A172 (cell line): ENCODE measurements around a stretch of chr3.

GRCh38 chr3:16916726-16917335 lies 32.1 kb downstream of the PLCL2 start:
- RAMPAGE, long total RNA = no peak

DNA sequence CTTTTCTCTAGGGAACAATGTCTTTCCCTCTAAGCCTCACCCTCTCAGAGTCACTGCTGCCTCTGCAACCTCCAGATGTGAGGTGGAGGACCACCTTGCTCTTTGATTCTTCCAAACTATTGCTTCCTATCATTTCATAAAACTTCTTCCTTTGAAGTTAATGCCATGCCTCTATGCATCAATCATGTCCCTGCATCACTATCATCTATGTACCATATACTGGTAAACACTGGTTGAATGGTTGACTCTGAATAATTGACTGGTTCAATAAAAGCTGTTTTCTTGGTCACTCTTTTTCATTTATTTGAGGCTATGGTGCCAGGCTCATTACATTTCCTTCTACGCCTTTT lies 418.4 kb downstream of the PLCL2 start:
- RAMPAGE, long total RNA = no peak

GRCh38 chr3:17501485-17502755 lies 240.5 kb downstream of the TBC1D5 start:
- RAMPAGE, long total RNA = no peak

- RAMPAGE, long total RNA = no peak
Measured at GRCh38 chr3:17693231-17693872, 49.1 kb downstream of the TBC1D5 start.

DNA sequence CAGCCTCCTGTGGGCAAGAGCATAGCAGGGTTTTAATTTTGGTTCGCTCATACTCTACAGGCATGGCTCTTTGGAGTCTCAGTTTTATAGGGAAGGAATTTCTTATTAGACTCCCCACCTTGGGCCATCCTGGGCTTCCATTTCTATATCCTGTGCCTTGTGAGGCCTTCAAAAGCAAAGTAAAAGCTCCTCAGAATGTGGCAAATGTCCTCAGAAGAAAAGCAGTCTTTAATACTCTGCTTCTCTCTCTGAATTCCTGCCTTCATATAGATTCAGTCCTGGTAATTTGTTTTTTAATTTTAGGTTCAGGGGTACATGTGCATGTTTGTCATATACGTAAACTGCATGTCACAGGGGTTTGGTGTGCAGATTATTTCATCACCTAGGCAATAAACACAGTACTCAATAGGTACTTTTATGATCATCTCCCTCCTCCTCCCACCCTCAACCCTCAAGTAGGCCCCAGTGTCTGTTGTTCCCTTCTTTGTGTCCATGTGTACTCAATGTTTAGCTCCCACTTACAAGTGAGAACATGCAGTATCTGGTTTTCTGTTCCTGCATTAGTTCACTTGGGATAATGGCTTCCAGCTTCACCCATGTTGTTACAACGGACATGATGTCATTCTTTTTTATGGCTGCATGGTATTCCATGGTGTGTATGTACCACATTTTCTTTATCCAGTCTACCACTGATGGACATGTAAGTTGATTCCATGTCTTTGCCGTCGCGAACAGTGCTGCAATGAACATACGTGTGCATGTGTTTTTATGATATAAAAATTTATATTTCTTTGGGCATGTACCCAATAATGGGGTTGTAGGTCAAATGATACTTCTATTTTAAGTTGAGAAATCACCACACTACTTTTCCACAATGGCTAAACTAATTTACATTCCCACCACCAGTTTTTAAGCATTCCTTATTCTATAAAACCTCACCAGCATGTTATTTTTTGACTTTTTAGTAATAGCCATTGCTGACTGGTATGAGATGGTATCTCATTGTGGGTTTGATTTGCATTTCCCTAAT lies 16.7 kb downstream of the TBC1D5 start:
- RAMPAGE, long total RNA = no peak

DNA sequence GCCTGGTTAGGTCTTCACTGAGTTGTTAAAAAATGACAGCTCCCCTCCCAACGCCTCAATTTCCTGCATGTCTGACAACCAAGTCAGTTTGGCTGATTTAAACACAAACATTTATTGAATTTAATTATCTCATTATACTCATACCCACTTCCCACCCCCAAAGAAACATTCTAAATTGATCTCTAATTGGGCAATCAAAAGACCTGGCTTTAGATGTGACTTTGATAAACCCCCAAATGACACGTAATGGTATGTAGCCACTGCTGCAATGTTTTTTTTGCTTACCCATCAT lies 28.3 kb downstream of the SATB1 start:
- RAMPAGE, long total RNA = no peak

- RAMPAGE, long total RNA = no peak
Measured at GRCh38 chr3:19103520-19103983, 44.8 kb upstream of the KCNH8 start.

- RAMPAGE, long total RNA = no peak
Measured at GRCh38 chr3:19702420-19703105, 231.5 kb downstream of the EFHB start.

- RAMPAGE, long total RNA = no peak
Measured at GRCh38 chr3:19948725-19949411, 2.0 kb downstream of the RAB5A start.

GRCh38 chr3:20043097-20044033 lies 3.1 kb downstream of the KAT2B start:
- RAMPAGE, long total RNA = no peak

GRCh38 chr3:20236377-20236959 lies 50.5 kb upstream of the SGO1 start:
- RAMPAGE, long total RNA = no peak

DNA sequence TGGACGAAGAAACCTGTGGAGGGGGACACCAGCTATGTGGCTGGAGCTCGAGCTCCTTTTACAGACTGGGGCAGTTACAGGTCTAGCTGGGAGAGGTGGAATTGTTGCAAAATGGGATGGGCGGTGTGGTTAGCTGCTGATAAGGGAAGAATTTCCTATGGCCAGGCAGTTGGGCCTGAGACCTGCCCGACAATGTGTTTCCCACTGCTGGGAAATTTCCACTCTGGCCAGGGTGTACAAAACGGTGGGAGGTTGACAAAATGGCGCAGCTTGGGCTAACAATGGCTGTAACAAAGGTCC lies 137.3 kb upstream of the SGO1 start:
- RAMPAGE, long total RNA = no peak

GRCh38 chr3:22121017-22121590 lies 370.1 kb upstream of the ZNF385D start:
- RAMPAGE, long total RNA = no peak

GRCh38 chr3:23427085-23427638 lies 224.0 kb downstream of the UBE2E2 start:
- RAMPAGE, long total RNA = no peak

GRCh38 chr3:23865770-23866507 lies 50.9 kb downstream of the NKIRAS1 start:
- RAMPAGE, long total RNA = no peak

GRCh38 chr3:23890329-23890785 lies 26.4 kb downstream of the NKIRAS1 start:
- RAMPAGE, long total RNA = no peak

- RAMPAGE, long total RNA = no peak
Measured at GRCh38 chr3:23920673-23921619, 4.0 kb downstream of the RPL15 start.

- RAMPAGE, long total RNA = no peak
Measured at GRCh38 chr3:23964769-23965253, 19.7 kb downstream of the NR1D2 start.

DNA sequence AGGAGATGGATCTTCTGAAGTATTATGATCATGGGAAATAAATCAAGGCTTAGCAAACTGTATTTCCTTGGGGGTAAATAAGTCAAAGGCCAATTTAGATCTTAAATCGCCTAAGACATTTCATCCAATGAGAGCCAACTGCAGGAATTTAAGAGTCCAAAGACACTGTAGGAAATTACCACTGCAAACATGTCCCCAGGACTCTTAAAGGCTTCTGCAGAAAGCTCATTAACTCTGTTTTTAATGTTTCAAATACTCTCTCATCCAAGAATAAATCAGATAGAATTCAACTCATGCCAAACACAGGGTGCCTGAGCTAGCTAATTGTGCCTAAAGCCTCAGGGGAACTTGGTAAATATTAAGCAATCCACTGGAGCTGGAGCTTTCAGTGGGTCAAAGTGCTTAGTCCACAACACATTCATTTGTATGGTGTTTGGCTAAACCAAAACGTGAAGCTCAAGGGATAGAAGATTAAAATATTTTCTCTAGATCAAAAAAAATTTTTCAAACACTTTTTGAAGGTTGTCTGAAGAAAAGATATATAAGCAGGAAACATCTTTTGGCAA lies 131.5 kb downstream of the THRB start:
- RAMPAGE, long total RNA = no peak

- RAMPAGE, long total RNA = no peak
Measured at GRCh38 chr3:24373085-24373812, 121.4 kb downstream of the THRB start.